Peripheral blood mononuclear cell (primary cell): ENCODE measurements around a stretch of chr1.

DNA sequence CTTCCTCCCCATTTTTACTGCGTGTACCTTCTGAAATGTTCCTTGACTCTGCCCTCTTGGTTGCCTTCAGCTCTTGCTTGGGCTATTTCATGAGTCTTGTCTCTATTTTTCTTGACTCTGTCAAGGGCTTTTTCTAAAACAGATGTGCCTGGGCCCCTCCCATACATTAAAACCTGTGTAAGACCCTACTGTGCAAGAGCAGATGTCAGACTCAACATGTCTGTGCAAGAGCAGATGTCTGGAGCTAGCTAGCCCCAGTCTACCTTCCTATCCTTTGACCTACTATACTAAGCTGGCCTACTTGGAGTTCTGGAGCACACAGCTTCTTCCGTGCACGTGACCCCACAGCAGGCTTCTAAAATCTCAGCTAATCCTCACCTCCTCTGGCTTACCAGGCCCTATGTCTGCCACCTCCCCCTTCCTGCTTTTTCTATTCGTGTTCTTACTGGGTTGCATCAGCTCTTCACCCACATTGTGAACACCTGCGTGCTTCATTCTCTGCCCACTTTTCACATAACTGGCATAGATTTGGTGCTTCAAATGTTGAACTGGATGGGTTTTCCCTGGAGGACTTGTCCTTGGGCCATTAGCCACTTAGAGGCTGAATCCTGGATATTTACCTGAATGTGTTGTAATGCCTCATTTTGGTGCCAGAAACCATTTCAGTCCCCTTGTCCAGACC is 23.7 kb downstream of the TENT5C start:
- PRO-cap, 8 experiments: no peak in any of the 8 experiments

GRCh38 chr1:117758786-117759579 is 153.1 kb downstream of the TENT5C start:
- PRO-cap, 8 experiments: no peak in any of the 8 experiments

- PRO-cap, 8 experiments: no peak in any of the 8 experiments
These were observed 101.2 kb downstream of the GDAP2 start for GRCh38 chr1:117828030-117828727.

DNA sequence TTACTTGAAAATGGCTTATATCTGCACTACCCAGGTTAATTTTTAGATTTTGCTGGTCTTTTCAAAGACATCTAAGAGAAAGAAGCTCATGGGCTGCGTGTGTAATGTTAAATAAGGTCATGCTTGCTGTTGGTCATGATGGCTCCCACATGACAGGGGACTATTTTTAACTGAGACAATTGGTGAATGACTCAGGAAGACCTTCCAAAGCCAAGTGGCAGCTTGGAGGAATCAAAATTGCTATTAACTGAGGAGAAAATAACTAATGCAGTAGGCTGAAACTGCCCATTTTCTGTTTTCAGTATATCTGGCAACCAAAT is 117.1 kb upstream of the SPAG17 start:
- PRO-cap, 8 experiments: no peak in any of the 8 experiments

DNA sequence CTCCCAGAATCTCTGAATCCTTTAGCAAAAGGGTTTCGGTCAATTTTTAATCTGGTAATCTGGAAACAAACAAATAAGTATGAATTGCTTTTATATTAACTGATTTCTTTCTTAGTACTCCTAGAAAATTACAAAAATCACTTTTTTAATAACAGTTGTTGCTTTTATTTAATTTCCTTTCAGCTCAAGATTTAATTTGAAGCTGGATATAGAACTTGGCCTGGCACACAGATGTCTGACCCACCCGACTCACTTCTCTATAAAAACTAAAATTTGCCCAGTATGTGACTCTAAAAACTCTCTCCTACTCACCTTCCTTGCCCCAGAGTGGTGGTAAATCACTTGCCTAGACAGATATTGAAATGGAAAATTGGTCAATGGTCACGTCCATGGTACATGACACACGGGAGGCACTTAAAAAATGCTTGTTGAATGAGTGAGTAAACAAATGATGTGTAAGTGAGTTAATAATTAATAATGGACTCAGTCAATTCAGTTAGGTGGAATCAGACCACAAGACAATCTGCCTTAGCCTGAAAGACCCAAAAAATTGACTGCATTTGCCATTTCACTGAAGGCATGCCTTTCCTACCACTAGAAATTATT is 73.9 kb downstream of the TBX15 start:
- PRO-cap, 8 experiments: no peak in any of the 8 experiments

DNA sequence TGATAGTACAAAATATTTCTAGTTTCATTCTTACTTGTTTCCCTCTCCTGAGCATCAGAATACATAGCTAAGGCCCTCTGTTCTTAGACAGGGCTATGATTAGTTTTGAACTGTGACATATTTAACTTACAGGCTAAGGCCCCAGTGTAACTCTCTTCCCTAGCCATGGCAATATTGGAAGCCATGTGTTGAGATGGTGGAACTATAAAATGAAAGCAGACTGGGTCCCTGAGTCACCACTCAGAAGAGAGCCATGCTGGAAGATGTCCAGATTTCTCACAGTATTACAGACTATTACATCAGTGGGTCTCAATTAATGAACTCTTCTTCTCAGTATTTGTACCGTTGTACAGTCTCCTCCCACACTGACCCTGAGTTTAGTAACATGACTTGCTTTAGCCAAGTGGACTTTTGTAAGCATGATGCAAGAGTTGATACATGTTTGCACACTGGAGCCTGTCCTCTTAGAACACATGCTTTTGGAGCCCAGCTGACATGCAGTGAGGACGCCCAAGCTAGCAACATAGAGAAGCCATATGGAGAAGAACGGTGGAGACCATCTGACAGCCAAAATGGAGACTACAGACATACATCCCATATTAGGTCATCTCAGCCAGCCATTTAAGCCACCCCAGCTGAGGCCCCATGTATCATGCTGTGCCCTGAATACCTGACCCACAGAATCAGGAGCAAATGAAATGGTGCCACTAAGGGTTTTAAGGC is 24.6 kb downstream of the TBX15 start:
- PRO-cap, 8 experiments: no peak in any of the 8 experiments

- PRO-cap, 8 experiments: no peak in any of the 8 experiments
These were observed 12.3 kb upstream of the TBX15 start for GRCh38 chr1:119000241-119001073.

DNA sequence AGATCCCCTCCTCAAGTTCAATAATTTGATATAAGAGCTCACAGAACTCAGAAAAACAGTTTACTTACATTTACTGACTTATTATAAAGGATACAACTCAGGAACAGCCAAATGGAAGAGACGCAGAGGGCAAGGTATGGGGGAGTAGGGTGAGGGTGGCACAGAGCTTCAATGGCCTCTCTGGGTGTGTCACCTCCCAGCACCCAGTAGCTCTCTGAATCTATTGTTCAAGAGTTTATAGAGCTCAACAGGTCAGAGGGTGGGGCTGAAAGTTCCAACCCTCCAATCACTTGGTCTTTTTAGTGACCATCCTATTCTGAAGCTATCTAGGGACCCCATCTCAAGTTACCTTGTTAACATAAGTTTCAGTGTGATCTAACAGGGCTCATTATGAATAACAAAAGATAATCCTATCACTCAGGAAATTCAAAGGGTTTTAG is 31.1 kb upstream of the ZNF697 start:
- PRO-cap, 8 experiments: no peak in any of the 8 experiments

DNA sequence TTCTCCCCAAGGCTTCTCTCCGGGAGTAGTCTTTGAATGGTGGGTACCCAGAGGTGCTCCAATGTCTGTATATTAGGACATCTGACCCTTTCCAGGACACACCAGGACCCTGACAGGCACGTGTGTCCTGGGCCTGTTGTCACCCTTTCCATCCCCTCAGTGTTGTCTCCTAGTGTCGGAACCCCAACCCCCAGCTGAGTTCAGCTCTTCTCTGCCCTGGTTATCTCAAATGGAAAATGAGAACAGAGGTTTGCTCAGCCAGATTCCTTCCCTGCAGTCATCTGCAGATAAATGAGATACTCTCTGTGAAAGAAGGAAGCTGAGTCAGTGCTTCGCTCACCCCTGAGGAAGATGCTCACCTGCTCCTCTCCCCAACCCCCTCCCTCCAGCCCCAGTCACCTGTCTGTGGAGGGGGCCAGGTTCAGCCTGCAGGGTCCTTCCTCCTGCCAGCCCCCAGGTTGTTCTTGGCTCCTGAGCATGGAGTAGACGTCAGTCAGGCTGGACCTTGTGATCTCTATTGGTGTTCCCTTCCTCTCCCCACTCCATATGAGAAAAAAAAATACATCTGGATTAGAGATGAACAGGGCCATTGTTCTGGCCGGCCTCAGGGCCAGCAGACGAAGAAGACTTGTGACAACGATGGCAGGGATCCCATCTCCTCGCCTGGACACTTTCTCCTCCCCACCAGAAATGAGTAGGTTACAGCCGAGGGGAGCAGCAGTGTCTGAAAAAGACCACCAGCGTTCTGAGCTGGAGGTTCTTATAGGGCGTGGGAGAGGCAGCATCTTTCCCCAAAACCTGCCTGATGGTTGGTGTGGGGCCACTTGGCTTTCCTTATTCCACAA is 20.9 kb downstream of the PHGDH start:
- PRO-cap, 8 experiments: no peak in any of the 8 experiments

GRCh38 chr1:119790386-119791015 is 20.8 kb downstream of the REG4 start:
- PRO-cap, 8 experiments: no peak in any of the 8 experiments

DNA sequence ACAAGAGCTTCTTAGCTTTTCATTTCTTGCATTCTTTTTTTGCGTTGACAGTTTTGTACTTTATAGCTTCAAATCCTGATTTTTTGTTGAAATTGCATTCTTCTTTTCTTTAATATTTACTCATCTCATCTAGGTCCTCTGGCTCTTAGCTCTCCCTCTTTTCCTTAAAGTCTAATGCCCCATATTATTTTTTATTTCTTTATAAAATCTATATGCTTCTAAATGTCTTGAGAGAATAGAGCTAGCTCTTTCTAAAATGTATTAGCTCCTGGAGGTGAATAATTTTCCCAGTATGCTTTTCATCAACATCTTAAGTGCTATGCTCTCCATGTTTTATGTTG is 17.4 kb downstream of the ADAM30 start:
- PRO-cap, 8 experiments: no peak in any of the 8 experiments

GRCh38 chr1:119913946-119914734 is 17.8 kb upstream of the ADAM30 start:
- PRO-cap, 8 experiments: no peak in any of the 8 experiments

DNA sequence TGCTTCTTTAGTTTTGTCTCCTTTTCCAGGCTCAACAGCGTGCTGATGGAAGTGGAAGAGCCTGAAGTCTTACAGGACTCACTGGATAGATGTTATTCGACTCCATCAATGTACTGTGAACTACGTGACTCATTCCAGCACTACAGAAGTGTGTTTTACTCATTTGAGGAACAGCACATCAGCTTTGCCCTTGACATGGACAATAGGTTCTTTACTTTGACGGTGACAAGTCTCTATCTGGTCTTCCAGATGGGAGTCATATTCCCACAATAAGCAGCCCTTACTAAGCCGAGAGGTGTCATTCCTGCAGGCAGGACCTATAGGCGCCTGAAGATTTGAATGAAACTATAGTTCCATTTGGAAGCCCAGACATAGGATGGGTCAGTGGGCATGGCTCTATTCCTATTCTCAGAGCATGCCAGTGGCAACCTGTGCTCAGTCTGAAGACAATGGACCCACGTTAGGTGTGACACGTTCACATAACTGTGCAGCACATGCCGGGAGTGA is 51.2 kb downstream of the NBPF8 start:
- PRO-cap, 8 experiments: no peak in any of the 8 experiments

DNA sequence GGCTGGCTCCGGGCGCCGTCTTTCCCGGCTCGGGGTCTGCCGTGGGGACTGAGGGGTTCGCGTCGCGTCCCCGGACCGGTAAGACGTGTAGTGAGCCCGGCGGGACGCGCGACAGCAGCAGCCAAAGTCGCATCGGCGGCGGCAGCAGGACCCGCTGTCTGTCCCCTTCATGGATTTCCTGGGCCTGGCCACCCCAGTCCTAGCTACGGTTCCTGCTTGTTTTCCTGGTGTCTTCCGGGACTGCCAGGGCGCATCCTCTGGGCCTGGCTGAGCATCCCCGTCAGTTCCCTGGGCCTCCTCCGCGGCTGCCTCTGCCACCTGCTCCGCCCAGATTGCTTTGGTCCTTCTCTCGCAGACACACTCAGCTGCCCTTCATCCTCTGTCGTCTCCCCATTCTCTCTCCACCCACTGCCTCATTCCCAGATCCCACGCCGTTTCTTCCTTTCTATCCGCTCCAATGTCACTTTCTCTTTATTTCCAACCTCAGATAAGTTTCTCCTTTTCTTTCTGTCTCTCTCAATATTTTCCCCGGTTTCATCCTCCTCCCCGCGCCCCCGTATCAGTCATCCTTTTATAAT is 22.5 kb upstream of the NOTCH2NLR start:
- PRO-cap, 8 experiments: no peak in any of the 8 experiments

DNA sequence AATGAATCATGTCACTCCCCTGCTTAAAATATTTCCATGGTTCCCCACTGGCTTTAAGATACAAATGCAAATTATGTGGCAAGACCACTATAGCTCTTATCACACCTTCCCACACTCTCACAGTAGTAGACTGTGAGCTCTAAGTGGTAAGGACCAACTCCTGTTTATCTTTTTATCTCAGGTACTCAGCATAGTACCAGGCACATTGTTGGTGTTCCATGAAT is 53.5 kb downstream of the SRGAP2B start:
- PRO-cap, 8 experiments: peak in 2 of 8 experiments; most common plus-strand start position 120 of the sequence (in 2)

DNA sequence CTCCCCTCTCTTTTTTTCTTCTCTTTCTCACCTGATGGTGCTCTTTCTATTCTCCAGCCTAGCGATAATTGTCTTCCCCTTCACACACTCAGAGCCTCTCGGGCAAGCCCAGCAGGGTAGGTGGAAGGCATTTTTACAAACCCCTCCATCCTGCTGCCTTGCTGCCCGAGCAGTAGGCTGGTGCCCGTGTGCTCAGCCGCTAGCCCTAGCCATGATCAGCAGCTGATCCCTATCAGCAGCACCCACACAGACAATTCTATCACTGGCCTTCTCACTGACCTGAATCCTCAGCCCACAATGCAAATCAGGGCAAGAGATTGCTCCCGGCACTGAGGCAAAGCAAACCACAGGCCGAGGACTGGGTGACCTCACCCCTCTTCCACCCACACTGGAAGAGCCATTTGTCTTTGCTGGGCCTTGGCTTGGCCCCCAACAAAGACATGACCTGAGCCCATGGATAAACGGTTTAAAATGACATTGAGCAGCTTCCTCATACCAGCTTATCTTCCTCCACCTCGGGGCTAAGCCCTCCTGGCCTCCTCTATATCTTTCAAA is 896 bp upstream of the PDZK1 start:
- PRO-cap, 8 experiments: no peak in any of the 8 experiments

- PRO-cap, 8 experiments: peak in 3 of 8 experiments; most common minus-strand start chr1:145872263 (in 3)
These were observed 13.3 kb downstream of the ANKRD35 start for GRCh38 chr1:145871865-145873278.

DNA sequence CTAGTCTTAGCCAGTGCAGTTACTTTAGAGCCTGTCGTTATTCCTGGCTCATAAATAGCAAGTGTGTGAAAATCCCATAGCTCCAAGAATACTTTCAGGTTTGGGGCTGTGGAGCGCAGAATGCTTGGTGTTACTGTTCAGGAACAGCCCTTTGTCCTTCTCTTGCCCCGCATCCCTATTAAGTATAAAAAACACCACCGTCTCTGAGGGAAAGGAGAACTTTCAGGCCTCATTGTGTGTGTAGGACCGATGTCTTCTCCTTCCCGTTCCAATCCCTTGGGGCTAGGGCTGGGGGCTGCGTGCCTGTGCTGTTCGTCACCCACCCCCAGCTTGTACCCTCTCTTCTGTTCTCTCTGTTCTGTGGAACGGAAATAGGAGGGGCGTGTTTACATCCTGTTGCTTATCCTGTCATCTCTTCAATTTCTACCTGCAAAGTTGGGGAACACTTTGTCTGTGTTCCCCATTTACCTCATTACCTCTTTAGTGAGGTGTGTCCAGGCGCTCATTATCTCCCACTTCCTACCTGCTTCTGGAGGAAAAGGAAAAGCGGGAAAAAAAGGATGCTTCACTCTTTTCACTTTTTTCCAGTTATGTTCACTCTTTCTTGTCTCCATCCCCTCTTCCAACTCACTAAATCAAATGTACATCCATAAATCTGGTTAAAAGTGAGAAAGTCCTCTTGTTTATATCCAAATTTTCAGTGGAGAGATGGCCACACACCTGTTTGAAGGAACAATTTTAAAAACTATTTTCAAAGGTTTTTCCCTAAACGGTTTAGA is 812 bp upstream of the TXNIP start:
- PRO-cap, 8 experiments: peak in 8 of 8 experiments; most common plus-strand start position 445 of the sequence (in 5); most common minus-strand start position 278 of the sequence (in 5)

- PRO-cap, 8 experiments: no peak in any of the 8 experiments
These were observed 18.3 kb upstream of the HJV start for GRCh38 chr1:146039872-146040208.

- PRO-cap, 8 experiments: peak in 3 of 8 experiments; most common plus-strand start chr1:146370097 (in 3); most common minus-strand start chr1:146370037 (in 1)
These were observed 25.3 kb upstream of the PPIAL4H start for GRCh38 chr1:146369859-146370331.